ENCODE measurements around the gene UBR1.

DNA sequence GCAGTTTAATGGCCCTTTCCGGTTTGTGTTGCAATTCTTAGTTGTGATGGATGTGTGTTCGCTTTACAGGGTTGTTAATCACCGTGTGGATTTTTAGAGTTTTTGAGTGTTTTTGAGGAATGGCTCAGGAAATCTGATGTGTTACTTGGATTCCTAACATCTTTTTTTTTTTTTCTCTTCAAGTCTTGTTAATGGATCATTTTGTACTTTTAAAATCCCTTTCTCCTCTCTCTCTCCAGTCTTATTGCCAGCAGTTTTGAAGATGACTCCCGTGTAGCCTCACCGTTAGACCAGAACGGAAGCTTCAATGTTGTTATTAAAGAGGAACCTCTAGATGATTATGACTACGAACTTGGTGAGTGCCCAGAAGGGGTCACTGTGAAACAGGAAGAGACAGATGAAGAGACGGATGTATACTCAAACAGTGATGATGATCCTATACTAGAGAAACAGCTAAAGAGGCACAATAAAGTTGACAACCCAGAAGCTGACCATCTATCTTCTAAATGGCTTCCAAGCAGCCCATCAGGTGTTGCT, 78.4 kb upstream of the MAPKBP1 start:
- PRO-cap, 2 experiments: no peak in any of the 2 experiments

- PRO-cap, 2 experiments: no peak in any of the 2 experiments
Observed at GRCh38 chr15:41765755-41766991, 8.1 kb upstream of the MAPKBP1 start.

- PRO-cap, 2 experiments: no peak in any of the 2 experiments
Observed at GRCh38 chr15:41789113-41789664, 14.9 kb downstream of the MAPKBP1 start.

DNA sequence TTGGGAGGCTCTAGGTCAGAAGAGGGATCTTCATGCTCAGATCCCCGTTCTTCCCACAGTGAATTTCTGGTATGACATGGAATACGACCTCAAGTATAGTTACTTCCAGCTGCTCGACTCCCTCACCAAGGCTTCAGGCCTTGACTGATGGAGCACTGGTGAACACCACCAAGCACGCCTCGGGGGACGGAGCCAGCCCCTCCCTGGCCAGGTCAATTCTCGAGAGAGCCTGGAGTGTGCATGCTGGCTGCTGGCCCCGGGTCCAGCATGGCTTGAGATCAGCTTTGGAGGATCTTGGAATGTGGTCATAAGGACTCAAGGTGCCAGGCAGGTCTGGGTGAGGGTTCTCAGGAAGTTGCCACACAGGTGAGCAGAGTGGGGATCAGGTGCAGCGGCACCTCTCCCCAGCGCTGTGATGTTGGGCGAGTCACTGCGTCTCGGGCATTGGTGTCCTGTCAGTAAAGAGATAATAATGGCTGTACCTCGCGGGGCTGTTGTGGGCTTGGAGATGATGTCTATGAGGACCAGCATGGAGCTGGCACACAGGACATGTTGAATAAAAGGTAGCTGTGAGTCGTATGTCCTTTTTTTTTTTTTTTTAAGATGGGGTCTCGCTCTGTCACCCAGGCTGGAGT, 1.5 kb upstream of the PLA2G4B start:
- PRO-cap, 2 experiments: no peak in any of the 2 experiments

DNA sequence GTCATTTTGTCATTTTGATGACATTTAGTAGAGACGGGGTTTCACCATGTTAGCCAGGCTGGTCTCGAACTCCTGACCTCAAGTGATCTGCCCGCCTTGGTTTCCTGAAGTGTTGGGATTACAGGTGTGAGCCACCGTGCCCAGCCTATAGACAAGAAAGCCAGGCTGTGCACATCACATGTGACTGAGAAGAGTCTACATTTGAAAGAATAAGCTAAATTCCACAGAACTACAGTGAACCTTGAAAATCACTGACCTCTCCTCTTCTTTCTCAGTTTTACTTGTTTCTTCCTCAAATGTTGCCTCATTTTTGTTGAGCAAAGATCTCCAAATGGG, 21.3 kb upstream of the SPTBN5 start:
- PRO-cap, 2 experiments: no peak in any of the 2 experiments

DNA sequence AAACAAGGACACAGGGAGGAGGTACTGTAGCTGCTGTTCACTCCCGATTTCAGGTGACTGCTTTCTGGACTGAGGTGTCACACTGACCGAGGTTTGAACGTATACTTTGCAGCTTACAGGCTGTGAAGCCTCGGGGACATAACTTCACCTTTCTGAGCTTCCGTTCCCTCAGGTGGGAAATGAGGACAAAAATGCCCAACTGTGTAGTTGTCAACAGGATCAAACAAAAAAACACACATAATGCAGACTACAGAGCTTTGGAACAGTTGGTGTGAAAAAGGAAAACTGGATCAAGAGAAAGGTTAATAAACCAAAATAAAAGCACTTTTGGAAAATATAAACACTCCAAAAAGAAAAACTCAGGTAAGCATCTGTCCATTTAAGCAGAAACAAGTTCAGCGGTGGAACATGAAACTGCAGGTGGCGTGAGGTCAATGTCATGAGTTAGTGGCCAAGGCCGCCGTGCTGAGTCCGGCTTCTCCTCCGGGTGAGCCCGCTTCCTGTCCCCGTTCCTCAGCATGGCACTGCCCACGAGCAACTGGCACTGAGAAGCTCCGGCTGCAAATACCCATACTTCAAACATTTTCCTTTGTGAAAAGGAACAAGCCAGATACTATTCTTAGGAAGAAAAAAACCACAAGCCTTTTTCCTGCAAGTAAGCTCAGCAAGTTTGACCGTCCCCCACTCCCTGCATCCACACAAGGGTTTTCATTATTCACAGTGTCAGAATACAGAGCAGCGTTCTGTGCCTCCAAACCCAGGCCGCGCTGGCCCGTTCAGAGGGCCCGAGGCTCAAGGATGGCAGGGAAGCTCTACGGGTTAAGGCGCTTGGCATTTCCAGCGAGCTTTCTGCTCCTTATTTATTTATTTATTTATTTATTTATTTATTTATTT, 22.6 kb upstream of the SPTBN5 start:
- PRO-cap, 2 experiments: peak in 1 of 2 experiments; most common plus-strand start position 711 of the sequence (in 1); most common minus-strand start position 570 of the sequence (in 1)

- PRO-cap, 2 experiments: peak in 1 of 2 experiments; most common plus-strand start chr15:41940821 (in 1); most common minus-strand start chr15:41940652 (in 1)
Observed at GRCh38 chr15:41940383-41940946, 31.9 kb downstream of the EHD4 start.

- PRO-cap, 2 experiments: no peak in any of the 2 experiments
Observed at GRCh38 chr15:42045250-42045553, 24.4 kb upstream of the PLA2G4E start.

GRCh38 chr15:42410700-42411063, 51.4 kb downstream of the CAPN3 start:
- PRO-cap, 2 experiments: no peak in any of the 2 experiments

GRCh38 chr15:42531302-42531898, 17.2 kb downstream of the LRRC57 start:
- PRO-cap, 2 experiments: no peak in any of the 2 experiments

DNA sequence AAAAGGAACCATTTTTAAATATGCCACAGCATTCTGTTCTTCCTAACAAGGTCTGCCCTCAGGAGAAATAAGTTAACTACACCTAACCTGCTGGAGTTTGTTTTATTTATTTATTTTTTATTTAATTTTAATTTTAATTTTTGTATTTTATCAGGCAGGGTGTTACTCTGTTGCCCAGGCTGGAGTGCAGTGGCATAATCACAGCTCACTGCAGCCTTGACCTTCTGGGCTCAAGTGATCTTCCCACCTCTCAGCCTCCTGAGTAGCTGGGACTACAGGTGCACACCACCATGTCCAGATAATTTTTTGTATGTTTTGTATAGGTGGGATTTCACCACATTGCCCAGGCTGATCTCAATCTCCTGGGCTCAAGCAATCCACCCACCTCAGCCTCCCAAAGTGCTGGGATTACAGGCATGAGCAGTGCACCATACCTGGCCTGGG, 61.6 kb downstream of the TTBK2 start:
- PRO-cap, 2 experiments: no peak in any of the 2 experiments

DNA sequence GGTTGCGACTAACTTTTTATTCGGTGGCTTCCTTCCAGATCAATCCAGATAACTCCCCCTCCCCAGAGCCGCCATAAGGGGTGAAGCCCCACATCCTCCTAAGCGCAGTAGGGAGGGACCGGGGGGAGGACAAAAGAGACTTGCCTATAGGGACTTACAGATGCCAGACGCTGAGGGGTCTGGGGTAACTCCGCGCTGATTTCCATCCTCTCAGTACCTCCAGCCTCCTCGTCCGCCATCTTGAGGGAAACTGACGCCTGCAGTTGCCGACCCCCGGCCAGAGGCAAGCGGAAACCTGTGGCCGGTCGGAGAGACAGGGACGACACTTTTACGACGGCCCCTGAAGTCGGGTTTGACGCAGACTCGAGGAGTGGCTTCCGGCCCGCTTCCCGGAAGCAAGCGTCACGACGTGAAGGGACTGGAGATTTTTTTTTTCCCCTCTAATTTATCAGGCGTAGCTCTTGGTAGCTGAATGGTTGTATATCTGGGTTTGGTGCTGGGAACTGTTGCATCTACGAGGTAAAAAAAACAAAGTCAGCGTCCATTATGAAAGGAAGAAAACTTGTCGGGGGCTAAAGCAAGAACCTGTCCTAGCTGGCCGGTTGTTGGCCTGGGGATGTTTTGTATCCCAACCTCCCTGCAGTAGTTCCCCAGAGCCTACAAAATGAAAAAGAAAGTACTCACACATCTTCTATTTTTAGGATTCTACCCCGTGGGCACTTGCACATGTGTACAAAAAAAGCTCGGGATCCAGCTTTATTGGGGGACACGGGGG, at the start of gene UBR1:
UBR1 (minus strand) TSS at position 255 of the 775 bp plus-strand sequence.
- PRO-cap, 2 experiments: peak in 2 of 2 experiments; most common plus-strand start position 448 of the sequence (in 2); most common minus-strand start position 252 of the sequence (in 1)

- PRO-cap, 2 experiments: no peak in any of the 2 experiments
Observed at GRCh38 chr15:43238163-43238530, 17.3 kb upstream of the EPB42 start.

GRCh38 chr15:43483901-43484631, 8.9 kb downstream of the TP53BP1 start:
- PRO-cap, 2 experiments: no peak in any of the 2 experiments

GRCh38 chr15:43517727-43518262, 387 bp downstream of the MAP1A start:
- PRO-cap, 2 experiments: peak in 1 of 2 experiments; most common plus-strand start chr15:43517943 (in 1); most common minus-strand start chr15:43517889 (in 1)

DNA sequence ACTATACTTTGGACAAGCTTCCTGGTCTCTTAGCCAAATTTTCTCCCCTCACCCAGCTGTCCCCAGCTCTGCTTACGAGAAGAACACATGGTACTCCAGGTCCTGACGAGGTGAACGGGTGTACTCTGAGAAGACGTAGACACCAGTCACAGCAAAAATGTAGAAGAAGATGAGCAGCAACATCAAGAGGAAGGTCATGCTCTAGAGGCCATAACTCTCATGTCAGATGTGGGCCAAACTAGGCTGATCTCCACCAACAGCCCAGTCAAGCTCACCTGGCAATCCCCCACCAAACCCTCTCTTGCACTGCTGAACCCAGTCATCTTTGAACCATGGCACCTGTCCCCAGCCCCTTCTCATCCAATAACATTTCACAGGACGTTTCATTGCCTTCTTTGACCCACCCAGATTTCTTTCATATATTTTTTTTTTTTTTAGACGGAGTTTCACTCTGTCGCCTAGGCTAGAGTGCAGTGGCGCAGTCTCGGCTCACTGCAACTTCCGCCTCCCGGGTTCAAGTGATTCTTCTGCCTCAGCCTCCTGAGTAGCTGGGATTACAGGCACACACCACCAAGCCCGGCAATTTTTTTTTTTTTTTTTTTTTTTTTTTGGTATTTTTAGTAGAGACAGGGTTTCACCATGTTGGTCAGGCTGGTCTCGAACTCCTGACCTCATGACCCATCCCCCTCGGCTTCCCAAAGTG, 9.7 kb downstream of the CATSPER2 start:
- PRO-cap, 2 experiments: no peak in any of the 2 experiments

- PRO-cap, 2 experiments: no peak in any of the 2 experiments
Observed at GRCh38 chr15:43746958-43747519, 801 bp downstream of the PDIA3 start.

- PRO-cap, 2 experiments: peak in 2 of 2 experiments; most common minus-strand start chr15:43876273 (in 2)
Observed at GRCh38 chr15:43875942-43876631, 49.3 kb downstream of the WDR76 start.

DNA sequence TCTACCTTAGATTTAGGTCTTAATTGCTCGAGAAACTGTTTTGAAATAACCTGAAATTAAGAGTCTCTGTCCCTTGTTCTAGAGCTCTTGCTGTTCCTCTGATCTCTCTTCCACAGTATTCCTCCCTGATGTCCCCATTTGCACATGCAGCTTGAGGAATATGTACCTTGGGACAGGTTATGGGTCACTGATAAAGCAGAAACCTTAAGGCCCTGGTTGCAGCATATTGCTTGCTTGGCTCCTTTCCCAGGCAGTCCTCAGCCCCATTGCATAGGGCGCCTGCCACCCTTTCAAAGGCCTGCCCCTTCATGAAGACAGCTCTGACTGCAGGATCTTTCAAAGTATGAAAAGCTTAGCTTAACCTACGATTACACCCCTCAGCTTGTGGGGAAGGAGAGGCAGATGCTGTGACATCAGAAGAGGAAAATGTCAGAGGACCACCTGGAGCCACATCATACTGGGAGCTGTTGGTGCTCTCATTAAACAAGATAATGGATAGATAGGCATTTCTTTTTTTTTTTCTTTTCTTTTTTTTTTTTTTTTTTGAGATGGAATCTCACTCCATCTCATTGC, 51.7 kb downstream of the WDR76 start:
- PRO-cap, 2 experiments: peak in 1 of 2 experiments; most common plus-strand start position 373 of the sequence (in 1); most common minus-strand start position 345 of the sequence (in 1)

DNA sequence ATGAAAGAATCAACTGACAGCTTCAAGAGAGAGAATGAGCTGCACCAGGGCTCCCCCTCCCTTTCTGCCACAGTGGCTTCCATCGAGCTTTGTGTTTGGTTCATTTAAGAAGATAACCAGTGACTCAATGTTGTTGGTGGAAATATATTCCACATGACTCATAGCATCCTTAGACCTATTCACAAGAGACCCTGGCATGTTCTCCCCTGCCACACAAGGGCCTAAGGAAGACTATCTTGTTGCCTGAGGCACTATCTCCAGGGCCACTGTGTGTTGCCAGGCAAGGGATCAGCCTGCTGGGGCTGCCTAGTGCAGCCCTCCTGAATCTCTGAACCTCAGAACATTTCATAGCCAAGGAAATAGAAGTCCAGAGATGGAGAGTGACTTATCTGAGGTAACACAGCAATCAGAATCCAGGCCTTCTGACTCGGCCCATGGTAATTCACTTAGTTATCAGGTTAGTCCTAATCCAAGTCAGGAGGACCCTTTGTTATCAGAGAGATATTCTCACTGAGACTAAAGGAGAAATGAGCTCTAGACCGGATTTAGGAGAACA, 86.7 kb downstream of the WDR76 start:
- PRO-cap, 2 experiments: peak in 1 of 2 experiments; most common plus-strand start position 263 of the sequence (in 1); most common minus-strand start position 74 of the sequence (in 1)